Gastroesophageal sphincter (tissue), 4 donors: ENCODE results near the gene GOLGA8O.

DNA sequence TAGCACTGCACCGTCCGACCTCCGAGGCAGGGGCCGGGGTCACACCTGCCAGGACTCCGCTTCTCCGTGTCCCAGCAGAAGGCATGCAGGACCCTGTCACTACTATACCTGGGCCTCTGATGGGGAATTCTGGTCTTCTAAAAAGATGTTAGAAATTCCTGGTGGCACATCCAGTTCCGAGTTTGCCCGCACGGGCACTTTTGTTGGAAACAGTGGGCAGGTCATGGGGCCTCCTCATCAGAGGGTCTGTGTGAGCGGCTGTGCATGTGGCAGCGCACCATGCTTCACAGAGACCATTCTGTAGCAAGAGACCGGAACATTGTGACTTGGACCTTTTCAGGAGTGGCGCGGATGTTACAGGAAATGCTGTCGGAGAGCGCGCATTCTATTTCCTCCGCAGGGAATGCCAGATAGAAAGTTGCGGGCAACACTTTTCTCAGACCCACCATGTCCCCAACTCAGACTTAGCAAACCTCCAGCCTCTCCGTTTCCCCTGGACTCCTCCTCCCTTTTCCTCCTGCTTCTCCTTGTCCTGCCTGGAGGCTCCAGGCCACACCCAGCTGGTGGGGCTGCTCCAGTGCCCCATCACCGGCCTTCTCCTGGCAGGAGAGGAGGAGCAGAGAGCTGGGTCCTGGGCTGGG, 46.5 kb downstream of the KLF13 start:
- PRO-cap = no peak
- RAMPAGE, long total RNA, 4 experiments = no peak in any of the 4 experiments

GRCh38 chr15:31391336-31392666, 65.2 kb downstream of the KLF13 start:
- PRO-cap = bidirectional peak, plus-strand start at chr15:31391929, minus-strand start at chr15:31391937; bidirectional peak, plus-strand start at chr15:31392513, minus-strand start at chr15:31392380; bidirectional peak, plus-strand start at chr15:31392557, minus-strand start at chr15:31392551
- RAMPAGE, long total RNA, 4 experiments = start-site peak on the plus strand in 1 of 4 experiments, at chr15:31392207-31392887 at its widest, 11 reads per replicate

DNA sequence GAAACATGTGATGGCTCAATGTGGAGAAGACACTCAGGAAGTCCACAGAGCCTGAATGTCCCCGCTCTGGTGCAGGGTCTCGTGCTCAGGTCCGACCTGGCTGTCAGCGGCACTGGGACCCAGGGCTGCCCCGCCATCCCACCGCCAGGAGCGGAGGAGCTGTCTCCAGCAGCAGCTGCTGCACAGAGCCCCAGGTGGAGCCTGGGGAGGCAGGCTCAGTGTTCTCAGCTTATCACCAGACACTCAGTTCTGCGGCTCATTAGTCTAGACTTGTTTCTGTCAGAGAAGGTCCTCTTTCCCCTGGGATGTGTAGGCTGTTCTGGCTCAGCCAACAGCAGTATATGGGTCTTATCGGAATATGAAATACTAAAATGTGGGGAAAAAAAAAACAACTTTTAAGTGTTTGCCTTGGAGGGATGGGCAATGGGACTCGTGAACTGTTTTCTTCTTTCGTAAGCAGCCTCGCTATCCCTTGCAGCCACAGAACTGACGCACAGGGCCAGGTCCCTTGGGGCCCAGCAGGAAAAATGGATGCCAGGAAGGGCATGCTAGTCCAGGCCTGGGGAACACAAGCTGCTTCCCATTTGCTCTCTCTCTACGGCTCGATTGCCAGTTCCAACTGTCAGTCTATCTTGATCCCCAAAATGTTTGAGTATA, 76.0 kb downstream of the KLF13 start:
- PRO-cap = bidirectional peak, plus-strand start at position 546 of the sequence, minus-strand start at position 251 of the sequence
- RAMPAGE, long total RNA, 4 experiments = no peak in any of the 4 experiments

DNA sequence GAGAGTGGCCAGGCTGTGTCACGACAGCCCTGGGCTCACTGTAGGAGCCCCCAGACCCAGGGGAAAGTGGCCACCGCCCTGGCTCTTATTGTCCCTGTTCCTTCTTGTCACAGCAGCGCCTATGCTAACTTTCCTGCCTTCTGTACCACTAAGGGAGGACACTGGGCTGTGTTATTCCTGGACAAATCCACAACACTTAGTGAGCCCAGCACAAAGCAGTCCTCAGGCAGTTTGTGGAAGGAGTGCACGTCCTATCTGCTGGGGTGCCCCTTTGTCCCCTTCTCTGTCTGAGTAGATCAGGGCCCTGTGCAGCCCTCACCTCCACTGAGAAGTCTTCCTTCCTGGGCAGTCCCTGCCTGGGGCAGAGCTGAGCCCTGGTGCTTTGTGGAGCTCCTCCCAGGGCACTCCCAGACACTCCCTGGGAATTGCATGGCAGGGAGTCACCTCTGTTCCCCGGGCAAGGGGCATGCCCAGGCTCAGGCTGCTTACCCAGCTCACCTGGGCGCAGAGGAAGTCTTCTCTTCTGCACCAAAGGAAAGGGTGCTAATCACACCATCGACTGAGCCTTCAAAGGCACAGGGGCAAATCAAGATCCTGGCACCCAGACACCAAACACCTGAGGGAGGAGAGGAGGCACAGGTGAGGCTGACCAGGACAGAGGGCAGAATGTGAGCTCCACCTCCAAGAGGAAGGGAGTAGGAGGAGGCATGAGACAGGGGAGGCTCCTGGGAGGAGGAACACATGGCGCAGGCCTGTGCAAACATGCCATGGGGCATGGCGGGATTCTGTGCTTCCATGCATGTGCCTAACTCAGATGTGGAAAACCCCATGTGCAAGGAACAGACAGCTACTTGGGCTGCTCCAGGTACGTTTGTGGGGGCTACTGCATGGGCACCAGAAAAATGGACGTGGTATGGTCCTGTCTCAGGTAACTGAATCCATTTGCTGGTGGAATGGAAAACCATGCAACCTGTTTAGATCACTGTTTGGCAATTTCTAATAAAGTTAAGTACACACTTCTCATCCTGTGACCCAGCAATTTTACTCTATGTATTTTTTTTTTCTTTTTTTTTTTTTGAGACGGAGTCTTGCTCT, 138.8 kb downstream of the KLF13 start:
- PRO-cap = no peak
- RAMPAGE, long total RNA, 4 experiments = no peak in any of the 4 experiments

GRCh38 chr15:32315501-32315932, 87.6 kb downstream of the GOLGA8K start:
- PRO-cap = no peak
- RAMPAGE, long total RNA, 4 experiments = no peak in any of the 4 experiments

DNA sequence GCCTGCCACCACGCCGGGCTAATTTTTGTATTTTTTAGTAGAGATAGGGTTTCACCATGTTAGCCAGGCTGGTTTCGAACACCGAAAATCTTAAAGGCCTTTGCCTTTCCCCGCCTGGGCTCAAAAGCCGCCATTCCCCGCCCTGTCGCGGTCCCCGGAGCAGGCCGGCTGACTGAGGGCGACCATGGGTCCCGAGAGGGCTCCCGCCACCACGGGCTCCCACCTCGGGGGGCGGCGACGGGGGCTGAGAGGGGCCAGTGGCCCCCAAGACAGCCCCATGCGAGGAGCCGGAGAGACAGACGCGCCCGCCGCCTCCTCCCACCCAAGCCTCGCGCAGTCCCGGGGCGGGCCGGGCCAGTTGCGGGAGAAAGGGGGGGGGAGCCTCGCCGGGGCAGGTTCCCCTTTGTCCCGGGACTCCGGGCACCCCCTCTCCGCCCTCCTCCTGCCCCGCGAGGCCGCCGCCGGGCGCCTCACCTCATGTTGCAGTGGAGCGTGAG, 60.9 kb downstream of the GOLGA8K start:
- PRO-cap = no peak
- RAMPAGE, long total RNA, 4 experiments = no peak in any of the 4 experiments

DNA sequence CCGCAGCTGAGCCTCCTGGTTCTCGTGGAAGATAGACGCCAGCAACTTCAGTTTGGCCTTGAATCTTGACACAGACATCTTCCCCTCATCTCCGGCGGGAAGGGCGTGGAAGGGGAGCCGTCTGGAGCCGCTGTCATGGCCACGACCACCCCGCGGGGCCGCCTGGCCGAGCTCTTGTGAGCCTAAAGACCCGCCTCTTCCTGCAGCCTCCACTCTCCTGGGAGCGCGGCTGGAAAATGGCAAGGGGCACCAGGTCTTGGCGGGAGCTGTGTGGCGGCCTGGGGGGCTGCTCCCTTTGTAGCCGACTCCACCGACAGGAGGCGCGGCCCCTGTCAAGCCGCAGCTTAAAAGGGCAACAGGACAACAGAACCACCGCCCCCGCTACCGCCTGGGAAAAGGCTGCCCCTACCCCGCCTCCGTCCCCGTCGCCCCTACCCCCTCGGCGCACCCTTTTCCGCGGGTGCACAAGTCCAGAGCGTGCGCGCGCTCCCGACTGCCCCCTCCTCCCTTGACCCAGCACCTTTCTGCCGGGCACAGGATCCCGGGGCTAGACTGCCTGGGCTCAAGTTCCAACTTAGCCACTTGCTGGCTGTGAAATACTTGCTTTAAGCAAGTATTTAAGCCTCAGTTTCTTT, 60.4 kb downstream of the GOLGA8K start:
- PRO-cap = no peak
- RAMPAGE, long total RNA, 4 experiments = no peak in any of the 4 experiments

DNA sequence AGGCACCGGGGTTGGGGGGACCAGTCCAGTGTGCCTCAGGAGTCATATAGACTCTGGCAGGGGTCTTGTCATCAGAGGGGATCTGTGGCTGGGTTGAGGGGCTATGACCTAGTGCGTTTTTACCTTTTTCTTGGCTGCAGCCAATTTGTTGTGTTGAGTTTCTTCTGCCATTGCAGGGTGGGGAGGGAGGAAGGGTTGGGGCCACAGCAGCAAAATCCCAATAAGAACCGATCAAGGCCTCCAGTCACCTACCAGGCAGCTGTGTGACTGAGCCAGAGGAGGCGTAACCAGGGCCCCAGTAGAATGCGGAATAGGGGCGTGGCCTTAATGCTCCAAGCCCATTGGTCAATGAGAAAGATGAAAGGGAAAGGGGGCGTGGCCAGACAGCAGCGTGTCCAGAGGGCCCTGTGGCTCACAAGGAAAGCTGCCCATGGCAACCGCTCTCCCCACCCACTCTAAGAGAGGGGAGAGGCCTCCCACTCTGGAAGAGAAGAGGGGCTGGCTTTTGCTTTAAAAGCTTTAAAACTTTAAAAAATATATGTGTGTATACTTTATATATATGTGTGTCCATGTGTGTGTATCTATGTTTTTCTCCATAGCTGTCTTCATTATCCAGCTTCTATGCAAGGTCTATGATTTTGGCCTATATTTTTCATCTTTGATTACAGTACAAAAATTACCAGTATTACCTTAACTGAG, at the start of gene GOLGA8O:
Gene GOLGA8O, minus strand, starts transcription at position 269 of the 699 bp plus-strand sequence.
- PRO-cap = no peak
- RAMPAGE, long total RNA, 4 experiments = no peak in any of the 4 experiments

DNA sequence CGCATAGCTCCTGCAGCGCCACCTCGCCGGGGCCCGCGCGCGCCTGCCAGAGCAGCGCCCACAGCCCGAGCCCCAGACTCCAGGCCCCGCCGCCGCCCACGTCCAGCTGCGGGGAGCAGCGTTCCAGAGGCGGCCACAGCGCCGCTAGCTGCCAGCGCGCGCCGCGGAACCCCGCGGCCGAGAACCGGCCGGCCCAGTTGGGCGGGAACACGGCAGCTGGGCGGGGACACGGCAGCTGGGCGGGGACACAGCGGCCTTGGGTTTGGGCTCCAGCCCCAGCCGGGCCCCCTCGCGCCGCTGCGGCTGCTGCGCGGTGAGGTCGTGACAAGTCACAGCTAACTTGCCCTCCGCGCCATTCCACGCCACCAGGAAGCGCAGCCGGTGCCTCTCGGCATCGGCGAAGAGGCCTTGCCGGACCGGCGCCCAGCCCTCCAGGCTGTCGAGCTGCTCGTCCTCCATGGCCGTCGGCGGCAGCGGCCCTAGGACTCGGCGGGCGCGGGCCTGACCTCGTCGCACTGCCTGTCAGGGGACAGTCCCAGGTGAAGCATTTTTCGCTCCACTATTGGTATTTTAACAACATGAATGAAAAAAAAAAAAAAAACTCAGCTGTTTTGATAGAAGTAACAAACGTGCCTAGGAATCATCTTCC, 78.7 kb upstream of the ARHGAP11A start:
- PRO-cap = no peak
- RAMPAGE, long total RNA, 4 experiments = start-site peak on the plus strand in 1 of 4 experiments, centred at position 269 of the sequence, 18 reads per replicate

DNA sequence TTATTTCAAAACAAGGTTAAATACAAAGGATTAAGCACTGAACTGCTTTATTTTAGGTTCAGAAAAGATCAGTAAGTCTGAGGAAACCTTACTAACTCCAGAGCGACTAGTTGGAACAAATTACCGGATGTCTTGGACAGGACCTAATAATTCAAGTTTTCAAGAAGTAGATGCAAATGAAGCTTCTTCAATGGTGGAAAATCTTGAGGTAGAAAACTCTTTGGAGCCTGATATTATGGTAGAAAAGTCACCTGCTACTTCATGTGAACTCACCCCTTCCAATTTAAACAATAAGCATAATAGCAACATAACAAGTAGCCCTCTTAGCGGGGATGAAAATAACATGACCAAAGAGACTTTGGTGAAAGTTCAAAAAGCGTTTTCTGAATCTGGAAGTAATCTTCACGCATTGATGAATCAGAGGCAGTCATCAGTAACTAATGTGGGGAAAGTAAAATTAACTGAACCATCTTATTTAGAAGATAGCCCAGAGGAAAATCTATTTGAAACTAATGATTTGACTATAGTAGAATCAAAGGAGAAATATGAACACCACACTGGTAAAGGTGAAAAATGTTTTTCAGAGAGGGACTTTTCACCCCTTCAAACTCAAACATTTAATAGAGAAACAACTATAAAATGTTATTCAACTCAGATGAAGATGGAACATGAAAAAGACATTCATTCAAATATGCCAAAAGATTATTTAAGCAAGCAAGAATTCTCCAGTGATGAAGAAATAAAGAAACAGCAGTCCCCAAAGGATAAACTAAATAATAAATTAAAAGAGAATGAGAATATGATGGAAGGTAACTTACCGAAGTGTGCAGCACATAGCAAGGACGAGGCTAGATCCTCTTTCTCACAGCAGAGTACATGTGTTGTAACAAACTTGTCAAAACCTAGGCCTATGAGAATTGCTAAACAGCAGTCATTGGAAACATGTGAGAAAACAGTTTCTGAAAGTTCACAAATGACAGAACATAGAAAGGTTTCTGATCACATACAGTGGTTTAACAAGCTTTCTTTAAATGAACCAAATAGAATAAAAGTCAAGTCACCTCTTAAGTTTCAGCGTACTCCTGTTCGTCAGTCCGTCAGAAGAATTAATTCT, 5.0 kb upstream of the SCG5 start:
- PRO-cap = no peak
- RAMPAGE, long total RNA, 4 experiments = no peak in any of the 4 experiments

DNA sequence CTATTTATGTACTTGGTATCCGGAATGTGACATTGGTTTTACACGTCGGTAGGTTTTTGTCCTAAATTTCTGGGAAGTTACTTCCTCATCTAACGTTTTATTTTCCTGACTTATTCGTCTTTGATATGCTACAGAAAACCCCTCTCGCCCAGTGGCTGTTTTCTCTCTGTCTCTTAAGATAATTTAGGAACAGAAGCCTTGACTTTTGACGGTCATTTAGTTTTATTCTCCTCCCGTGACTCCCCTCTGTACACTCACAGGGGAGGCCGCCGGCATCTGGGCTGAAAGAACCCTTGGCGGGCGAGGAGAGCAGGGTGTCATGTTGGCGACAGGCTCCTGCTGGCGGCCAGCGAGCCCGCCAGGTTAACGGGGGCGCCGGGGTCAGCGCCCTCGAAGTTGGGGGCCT, 738 bp upstream of the GREM1 start:
- PRO-cap = unidirectional peak, plus-strand start at position 251 of the sequence
- RAMPAGE, long total RNA, 4 experiments = no peak in any of the 4 experiments

DNA sequence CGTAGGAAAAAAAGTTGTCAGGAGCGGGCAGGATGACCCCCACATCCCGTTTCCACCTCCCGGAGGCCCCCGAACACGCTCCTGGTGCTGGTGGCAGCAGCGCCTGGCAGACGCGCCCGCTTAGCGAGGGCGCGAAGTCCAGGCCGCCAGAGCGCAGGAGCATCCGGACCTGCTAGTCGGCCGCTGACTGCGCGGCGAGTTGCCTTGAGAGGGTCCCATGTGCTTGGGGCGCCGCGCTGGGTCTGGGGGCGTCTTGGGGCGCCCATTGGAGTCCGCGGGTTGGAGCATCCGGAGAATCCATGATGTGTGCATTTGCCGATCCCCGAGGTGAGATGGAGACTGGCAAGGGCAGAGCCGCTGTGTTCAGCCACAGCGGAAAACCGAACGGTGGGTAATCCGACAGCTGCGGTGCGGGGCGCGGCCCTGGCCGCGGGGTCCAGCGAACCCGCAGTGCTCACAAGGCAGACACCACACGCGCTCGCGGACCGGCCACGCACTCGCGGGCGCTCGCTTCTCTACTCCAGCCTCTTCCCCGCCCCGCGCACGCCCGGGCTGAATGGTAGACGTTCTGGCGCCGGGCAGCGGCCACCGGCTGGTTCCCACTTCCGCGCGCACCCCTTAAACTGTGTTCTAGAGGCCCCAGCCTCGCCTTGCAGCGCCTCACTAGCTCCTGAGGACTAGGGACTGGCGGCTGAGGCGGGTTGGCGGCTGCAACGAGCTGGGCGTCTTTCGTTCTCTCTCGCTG, 744 bp downstream of the GREM1 start:
- PRO-cap = no peak
- RAMPAGE, long total RNA, 4 experiments = no peak in any of the 4 experiments

DNA sequence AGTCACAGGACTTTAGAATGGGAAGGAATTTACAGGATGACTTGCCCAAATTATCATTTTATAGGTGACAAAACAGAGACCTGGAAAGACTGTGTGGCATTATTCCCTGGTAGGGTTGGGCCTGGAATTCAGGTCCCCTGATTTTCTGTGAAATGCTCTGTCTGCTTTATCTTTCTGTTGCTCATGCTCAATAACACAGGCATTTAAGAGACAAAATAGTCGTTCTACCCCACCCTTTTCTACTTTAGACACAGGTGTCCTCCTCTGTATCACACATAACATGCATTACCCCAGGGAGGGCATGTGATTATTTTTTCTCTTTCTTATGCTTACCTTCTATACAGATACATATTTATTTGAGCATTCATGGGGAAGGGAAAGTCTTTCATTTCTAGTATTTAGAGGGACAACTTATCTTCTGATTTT, 82.8 kb downstream of the GREM1 start:
- PRO-cap = no peak
- RAMPAGE, long total RNA, 4 experiments = no peak in any of the 4 experiments

DNA sequence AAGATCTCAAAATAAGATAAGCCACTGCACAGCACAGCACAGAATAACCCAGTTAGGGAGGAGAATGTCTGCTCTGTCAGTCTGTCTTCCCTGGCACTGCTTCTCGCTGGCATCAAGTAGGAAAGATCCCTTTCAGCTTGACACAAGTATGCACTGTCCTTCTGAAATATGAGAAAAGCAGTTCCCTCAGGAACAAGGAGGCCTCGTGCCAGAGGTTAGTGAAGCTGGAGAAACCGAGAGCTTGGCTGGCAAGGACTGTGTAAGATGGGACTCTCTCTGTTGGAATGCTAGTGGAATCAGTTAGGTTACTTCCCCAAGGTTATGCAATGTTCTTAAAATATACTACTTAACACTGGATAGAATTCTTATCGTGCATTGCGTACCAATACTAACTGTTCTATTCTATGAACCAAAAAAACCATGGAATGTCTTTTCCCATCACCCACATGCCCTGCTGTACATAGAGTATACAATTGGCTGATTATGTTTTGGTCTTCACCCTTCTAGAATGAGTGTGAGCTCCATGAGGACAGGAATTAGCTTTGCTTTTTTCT, 59.0 kb downstream of the FMN1 start:
- PRO-cap = no peak
- RAMPAGE, long total RNA, 4 experiments = no peak in any of the 4 experiments

GRCh38 chr15:33201814-33202439, 7.4 kb upstream of the FMN1 start:
- PRO-cap = no peak
- RAMPAGE, long total RNA, 4 experiments = no peak in any of the 4 experiments

GRCh38 chr15:34100996-34101232, 748 bp downstream of the EMC7 start:
- PRO-cap = no peak
- RAMPAGE, long total RNA, 4 experiments = no peak in any of the 4 experiments

- PRO-cap = no peak
- RAMPAGE, long total RNA, 4 experiments = no peak in any of the 4 experiments
Observed at GRCh38 chr15:34359418-34360276, 7.3 kb downstream of the LPCAT4 start.

GRCh38 chr15:34362049-34363193, 4.6 kb downstream of the LPCAT4 start:
- PRO-cap = no peak
- RAMPAGE, long total RNA, 4 experiments = no peak in any of the 4 experiments

GRCh38 chr15:34582233-34583394, 837 bp downstream of the GOLGA8B start:
- PRO-cap = bidirectional peak, plus-strand start at chr15:34582911, minus-strand start at chr15:34582865
- RAMPAGE, long total RNA, 4 experiments = start-site peak on the plus strand in 1 of 4 experiments, at chr15:34582890-34582930 at its widest, 10 reads per replicate; start-site peak on the minus strand in 1 of 4 experiments, at chr15:34582837-34582888 at its widest, 78 reads per replicate

DNA sequence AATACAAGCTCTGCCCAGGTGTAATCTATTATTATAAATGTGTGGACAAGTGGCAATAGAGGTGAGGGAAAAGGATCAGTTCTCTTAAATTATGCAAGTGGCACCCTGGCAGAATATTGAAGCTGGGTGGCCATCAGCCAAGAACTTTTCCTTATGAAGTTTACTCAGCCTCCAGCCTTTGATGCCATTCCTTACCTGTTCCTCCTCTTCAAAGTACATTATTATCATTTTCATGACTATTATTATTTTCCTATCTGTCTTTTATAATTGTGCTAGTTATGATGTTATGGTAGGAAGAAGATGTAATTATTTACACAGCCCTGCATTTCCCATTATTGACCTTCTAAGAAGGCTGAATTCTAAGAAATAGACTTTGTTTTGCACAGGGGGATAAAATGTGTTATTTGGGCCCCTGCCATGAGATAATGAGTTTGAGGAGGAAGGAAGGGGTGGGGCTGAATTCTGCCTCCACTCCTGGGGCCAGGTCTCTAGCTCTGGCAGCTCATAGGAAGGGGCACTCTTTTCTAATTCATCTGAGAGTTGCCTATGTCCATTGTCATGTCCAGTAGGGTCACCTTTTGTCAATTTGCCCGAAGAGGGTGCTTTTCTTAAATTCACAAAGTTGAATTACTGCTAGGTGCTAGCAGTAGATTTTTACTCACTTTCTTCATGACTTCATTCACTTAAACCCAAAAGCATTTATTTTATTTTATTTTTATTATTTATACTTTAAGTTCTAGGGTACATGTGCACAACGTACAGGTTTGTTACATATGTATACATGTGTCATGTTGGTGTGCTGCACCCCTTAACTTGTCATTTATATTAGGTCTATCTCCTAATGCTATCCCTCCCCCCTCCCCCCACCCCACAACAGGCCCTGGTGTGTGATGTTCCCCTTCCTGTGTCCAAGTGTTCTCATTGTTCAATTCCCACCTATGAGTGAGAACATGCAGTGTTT, 69.3 kb upstream of the GOLGA8B start:
- PRO-cap = no peak
- RAMPAGE, long total RNA, 4 experiments = no peak in any of the 4 experiments